ENCODE data around the genes GMPPA, ENSG00000288658 and SGPP2.

GRCh38 chr2:219279582-219280326, 588 bp downstream of the DNAJB2 start:
- RAMPAGE, long total RNA = no peak
- RRBS = under 1% methylated on average over 7 of the region's 30 CpGs

DNA sequence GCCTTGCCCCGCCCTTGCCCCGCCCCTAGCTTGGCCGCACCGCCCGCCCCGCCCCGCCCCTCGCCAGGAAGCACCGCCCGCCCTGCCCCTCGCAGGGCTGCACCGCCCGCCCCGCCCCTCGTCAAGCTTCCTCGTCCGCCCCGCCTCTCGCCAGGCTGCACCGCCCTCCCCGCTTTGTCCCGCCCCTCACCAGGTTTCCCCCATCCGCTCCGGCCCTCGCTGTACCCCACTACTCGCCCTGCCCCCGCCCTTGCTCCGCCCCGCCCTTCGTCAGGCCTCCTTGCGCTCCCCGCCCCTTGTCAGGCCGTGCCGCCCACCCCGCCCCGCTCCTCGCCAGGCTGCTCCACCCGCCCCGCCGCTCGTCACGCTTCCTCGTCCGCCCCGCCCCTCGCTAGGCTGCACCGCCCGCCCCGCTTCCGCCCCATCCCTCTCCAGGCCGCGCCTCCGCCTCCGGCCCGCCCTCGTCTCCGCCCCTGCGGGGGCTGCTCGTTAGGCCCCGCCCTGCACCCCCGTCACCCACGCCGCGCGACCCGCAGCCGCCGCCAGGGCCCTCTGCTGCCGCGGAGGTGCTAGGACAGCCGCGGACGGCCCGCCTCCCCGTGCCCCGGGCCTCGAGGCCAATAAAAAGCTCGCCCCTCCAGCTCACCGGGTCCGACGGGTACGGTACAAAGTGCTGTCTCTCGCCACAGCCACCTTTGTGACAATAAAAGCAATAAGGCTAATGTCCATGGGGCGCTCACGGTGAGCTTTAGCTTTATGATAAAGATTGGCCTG, 531 bp upstream of the DNPEP start:
- RAMPAGE, long total RNA = no peak
- RRBS = 5% methylated on average over 3 of the region's 85 CpGs

- RAMPAGE, long total RNA = no peak
- RRBS = no CpG with 5 or more reads among the region's 11 CpGs
These were observed 12.6 kb upstream of the DES start for GRCh38 chr2:219405495-219406064.

- RAMPAGE, long total RNA = no peak
- RRBS = no CpG with 5 or more reads among the region's 1 CpG
These were observed 6.3 kb downstream of the SPEG start for GRCh38 chr2:219441048-219441314.

DNA sequence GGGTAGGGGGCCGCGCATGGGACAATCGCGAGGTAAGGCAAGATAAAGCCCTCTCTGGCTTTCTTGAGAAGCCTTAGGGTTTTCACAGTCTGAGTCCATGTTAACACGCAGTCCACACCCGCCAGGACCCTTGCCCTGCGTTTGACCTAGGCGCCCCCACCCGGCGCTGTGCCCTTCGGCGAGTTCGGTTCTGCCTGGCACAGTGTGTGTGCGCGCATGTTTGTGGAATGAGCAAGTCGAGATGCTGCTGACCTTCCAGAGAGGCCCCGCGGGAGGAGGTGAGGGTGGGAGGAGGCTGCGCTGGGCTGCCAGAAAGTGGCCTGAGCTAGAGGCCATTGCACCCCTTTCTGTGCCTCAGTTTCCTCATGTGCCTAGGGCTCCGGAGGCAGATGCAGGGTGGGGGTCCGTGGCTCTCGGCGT, 6.7 kb downstream of the SPEG start:
- RAMPAGE, long total RNA = no peak
- RRBS = 2% methylated on average over 4 of the region's 23 CpGs

DNA sequence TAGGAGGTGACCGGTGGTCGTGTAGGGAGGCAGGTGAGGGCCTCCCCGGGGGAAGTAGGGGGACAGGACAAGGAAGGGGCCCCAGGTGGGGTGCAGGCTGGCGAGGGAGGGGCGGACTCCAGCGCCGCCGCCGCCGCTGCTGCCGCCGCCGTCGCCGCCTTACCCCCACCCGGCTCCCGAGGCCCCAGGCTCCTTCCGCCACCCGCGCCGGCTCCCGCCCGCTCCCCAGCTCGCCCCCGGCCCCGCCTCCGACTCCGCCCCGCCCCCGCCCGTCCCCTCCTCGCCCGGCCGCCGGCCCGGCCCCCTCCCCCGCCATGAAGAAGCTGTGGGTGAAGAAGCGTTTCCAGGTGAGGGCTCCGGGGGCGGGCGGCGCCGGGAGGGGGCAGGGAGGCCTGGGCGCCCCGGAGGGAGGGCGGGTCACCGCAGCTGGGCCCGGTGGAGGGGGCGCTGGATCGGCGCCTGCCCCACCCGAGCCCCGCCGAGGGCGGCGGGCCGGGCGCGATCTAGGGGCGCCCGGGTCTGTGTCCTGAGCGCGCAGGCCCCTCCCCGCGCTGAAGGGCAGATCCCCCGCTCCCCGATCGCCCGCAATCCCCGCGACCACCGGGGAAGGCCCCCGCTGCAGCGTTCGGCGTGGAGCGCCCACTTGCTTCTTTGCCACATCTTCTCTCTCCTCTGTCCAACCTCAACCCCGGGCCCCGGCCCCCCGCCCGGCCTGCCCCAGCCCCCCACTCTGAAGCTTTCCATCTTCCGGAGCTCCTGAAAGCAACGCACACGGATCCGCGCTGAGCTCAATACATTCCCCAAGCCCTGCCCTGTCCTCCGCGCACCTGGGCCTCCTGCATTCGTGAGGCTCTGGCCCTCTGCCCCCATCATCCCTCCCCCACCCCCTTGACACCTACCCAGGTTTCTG, 7.3 kb downstream of the SPEG start:
- RAMPAGE, long total RNA = start-site peak on the plus strand centred at position 309 of the sequence, 8 bp wide, 31 and 16 reads in 2 replicates
- RRBS = 2% methylated on average over 47 of the region's 89 CpGs

GRCh38 chr2:219498189-219499064, at the start of gene GMPPA:
Gene GMPPA, plus strand, starts transcription at chr2:219498891.
- RAMPAGE, long total RNA = start-site peak on the plus strand at chr2:219498882-219498920, 338 and 839 reads in 2 replicates
- RRBS = no CpG with 5 or more reads among the region's 55 CpGs

DNA sequence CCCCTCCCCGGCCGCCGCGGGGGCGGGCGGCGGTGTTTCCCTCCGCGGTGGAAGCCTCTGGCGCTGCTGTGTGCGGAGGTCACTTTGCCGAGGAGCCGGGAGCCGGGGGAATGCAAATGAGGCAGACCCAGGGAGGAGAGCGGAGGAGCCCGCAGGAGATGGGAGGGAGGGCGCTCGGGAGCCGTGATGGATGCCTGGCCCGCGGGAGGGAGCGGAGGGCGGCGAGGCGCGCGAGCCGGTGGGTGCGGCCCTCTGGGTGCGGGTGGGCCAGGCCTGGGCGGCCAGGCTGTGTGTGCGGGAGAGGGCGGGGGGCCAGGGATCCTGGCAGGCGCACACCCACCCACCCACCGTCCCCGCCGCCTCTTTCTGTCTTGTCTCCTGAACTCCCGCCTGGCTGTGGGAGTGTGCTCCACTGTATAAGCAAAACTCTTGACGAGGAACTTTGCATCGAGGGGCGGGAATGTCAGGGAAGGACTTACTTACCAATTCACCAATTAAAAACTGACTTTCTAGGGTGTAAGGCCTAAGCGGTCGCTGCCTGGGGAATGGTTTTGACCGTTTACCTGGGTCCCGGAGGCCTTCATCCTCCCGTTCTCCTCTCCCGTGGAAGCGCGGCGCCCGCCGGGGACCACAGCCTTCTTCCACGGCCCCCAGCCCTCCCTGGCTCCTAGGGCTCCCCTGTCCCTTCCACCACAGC, 8.6 kb downstream of the ASIC4 start:
- RAMPAGE, long total RNA = no peak
- RRBS = 44% methylated on average over 12 of the region's 53 CpGs

GRCh38 chr2:219534072-219534479, 9.5 kb downstream of the CHPF start:
- RAMPAGE, long total RNA = no peak
- RRBS = no CpG with 5 or more reads among the region's 4 CpGs

DNA sequence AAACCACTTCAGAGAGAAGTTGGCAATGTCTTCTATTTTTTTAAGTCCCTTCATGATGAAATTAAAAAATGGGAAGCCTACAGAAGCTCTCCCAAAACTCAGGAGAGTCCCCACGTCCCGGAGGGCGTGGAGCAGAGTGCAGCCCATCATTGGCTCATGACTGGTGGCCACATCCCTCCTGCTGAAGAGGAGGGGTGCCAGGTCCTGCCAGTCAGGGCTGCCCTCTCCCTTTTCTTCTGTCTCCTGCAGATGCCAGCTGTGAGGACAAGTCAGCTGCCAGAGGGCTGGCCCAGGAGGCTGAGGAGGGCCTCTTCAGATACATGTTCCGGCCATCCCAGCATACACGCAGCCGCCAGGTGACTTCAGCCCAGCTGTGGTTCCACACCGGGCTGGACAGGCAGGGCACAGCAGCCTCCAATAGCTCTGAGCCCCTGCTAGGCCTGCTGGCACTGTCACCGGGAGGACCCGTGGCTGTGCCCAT, 2.4 kb downstream of the INHA start:
- RAMPAGE, long total RNA = no peak
- RRBS = 85% methylated on average over 5 of the region's 9 CpGs

GRCh38 chr2:219631369-219631960, 4.0 kb downstream of the SLC4A3 start:
- RAMPAGE, long total RNA = no peak
- RRBS = no CpG with 5 or more reads among the region's 11 CpGs

GRCh38 chr2:221443974-221444485, 128.1 kb downstream of the EPHA4 start:
- RAMPAGE, long total RNA = no peak
- RRBS = no CpG with 5 or more reads among the region's 2 CpGs

- RAMPAGE, long total RNA = no peak
- RRBS = no CpG with 5 or more reads among the region's 48 CpGs
These were observed 1.2 kb downstream of the EPHA4 start for GRCh38 chr2:221570780-221571482.

DNA sequence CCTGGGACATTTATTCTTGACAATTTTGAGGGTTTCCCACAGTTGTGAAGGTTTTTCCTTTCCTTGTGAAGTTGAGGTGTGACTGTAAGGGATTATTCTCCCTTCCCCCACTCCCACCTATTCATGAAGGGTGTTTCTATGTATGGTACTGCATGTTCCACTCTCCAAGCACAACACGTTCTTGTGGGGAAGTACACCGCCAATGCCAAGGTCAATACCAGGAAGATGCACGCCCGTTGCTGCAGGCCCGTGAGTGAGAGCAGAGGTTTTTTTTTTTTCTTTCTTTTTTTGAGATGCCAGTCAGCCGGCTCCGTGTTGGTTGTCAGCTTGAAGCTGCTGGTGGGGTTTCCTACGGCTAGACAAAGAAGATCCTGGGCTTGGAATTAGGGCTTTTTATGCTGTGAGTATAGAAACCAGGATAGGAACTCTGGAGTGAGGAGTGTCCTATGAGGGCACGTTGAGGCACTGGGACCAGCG, 38.6 kb upstream of the EPHA4 start:
- RAMPAGE, long total RNA = no peak
- RRBS = no CpG with 5 or more reads among the region's 10 CpGs

- RAMPAGE, long total RNA = no peak
- RRBS = no CpG with 5 or more reads among the region's 13 CpGs
These were observed 143.3 kb downstream of the PAX3 start for GRCh38 chr2:222155397-222155928.

DNA sequence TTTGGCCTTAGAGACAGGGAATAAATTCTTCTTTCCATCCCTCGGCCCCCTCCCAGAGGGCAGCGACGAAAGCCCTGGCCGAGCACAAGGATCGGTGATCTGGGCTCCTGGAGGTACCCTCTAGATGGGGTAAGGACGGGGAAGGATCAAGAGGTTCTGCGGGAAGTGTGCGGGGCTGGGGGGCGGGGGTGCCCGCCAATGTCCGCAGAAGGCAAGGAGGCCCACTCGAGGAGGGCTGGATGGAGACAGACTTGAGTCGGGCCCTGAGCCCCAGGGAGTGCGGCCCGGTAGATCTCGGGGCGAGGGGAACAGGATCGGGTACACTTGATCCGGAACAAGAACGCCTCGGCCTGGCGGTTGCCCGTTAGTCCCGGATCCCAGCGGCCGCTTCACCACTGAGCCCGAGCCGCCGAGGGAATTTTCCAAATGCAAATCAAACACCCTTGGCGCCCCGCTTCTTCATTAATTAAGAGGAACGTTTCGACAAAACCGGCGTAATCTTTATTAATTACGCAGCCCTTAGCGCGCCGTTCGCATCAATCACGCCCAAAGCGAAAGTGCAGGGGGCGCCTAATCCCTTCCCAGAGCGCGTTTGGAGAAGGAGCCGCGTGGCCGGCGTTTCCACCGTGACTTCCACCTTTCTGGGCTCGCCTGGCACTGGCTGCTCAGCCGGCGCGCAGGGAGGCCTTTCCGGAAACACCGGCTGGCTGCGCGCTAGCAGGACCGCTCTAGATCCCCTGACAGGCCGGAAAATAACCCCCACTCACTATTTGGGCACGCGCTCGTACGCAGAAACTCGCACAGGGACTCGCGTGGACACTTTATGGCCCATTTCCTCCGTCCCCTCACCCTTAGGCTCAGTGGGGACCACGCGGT, 7.0 kb upstream of the PAX3 start:
- RAMPAGE, long total RNA = no peak
- RRBS = 4% methylated on average over 19 of the region's 70 CpGs

DNA sequence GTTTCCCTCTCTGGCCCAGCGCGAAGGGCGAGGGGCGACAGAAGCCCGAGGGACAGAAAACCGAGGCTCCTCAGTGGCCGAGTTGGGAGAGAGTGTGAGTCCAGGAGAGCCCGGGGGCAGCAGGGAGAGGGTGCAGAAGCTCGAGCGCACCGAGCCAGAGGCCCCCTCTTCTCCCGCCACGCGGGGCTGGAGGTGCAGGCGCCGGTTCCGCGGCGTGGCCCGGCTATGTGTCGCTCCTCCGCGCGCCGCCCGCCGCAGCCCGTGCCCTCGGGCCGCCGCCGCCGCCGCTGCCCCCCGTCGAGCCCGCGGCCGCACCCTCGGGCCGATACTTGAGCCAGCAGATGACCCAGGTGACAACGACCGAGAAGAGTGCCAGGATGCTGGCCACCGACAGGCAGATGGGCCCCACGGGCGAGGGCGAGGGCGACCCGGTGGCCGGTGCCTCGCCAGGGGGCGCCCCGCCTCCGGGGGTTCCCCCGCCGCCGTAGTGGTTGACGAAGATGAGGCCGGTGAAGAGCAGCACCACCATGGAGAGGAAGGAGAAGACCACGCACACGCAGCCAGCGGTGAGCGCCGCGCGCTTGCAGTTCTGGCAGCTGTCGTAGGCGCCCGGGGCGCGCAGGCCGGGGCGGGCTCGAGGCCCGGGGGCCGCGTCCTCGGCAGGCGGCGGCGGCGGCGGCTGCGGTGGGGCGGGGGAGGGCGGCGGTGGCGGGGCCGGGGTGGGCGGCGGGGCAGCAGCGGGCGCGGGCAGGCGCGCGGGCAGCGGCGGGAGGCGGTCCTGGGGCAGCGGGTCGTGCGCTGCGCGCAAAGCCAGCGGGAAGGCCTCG, 937 bp downstream of the ENSG00000288658 start:
- RAMPAGE, long total RNA = no peak
- RRBS = under 1% methylated on average over 33 of the region's 107 CpGs

DNA sequence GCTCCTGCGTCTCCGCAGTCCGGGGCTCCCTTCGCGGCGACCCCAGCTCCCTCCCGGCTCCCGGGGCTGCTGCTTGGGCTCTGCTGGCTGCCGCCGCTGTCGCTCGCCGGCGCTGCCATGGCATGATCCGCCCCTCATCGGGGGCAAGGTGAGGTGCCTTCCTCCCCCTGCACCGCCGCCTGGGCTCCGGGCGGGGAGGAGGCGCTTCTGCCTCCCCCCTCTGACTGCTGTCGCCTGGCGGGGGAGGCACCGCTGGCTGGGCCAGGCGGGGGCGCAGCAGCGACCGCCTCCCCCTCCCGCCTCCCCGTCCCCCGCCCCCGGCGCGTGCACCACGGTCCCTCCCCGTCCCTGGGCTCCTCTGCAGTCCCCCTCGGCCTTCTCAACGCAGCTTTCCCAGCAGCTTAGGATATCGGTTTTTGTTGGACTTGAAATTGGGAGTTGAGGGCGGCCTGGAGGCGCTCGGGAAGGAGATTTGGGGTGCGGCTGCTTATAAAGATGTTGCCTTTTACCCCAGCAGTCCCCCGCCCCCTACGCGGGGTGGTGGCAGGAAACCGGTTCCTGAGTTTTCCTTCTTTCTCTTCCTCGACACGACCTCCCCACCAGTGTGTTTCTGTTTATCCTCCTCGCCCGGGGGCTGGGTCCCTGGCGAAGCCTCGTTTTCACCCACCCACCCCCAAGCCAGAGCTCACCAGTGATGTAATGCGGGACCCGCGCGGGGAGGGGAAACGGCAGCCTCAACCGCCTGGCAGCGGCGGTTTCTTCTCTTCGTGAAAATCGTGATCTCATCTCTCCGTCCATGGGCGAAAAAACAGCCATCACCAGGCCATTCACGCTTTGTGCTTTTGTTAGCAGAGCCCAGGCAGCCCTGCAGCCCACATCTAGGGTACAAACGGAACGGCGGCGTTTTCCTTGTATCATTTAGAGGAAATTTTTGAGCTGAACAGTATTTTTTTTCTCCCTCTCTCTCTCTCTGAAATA, at the start of gene ENSG00000288658:
TSS of gene ENSG00000288658 (minus strand) at position 209 of the 978 bp plus-strand sequence.
- RAMPAGE, long total RNA = no peak
- RRBS = 2% methylated on average over 12 of the region's 70 CpGs

DNA sequence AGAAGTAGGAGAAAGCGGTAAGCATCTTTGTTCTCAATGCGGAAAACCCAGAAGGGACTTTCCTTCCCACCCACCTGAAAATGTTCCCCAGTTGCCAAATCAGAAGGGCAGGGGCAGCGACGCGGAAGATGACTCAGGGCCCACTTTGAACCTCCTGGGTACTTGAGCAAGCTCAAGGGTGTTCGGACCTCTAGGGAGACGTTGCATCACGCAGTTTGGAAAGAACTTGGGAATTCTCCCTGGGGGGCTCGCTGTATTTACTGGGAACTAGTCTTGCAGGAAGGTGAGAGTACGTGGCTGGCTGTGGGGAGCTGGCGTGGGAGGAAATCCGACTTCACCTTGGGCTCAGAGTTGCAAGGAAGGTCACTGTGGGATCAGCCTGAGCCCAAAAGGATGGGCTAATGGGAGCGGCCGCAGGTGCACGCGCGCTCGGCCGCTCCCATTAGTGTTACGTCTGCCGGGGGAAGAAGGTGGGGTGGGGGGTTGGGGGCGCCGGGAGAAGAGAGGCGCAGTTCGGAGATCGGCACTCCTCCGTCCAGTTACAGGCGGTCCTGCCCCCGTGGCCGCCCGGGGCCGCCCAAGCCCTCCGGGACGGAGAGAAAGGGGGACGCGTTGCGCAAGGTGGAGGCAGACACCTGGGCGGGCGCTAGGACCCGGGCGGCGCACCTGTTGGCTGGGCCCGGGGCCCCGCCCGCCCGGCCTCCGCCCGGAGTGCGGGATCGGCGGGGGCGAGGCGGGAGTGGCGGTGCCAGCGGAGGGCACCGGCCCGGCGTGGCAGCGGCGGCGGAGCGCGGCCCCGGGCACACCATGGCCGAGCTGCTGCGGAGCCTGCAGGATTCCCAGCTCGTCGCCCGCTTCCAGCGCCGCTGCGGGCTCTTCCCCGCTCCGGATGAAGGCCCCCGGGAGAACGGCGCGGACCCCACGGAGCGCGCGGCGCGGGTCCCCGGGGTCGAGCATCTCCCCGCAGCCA, at the start of gene SGPP2:
TSS of gene SGPP2 (plus strand) at position 748 of the 970 bp plus-strand sequence.
- RAMPAGE, long total RNA = no peak
- RRBS = 2% methylated on average over 47 of the region's 87 CpGs

DNA sequence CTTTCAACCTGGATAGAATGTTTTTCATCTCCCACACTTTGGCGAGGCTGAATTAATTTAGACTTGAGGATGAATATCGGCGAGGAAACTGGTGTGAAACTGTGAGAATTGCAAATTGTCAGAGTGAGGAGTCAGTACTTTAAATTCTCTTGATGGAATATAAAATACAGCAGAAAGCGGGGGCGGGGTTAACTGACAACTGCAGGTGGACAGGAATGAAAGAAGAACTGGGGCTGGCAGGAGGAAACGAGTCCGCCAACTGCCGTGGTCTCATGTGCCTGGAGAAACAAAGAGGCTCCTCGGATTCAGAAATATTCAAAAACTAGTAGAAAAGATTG, 44.2 kb downstream of the MOGAT1 start:
- RAMPAGE, long total RNA = no peak
- RRBS = no CpG with 5 or more reads among the region's 9 CpGs